ENCODE measurements around a stretch of chr1.

DNA sequence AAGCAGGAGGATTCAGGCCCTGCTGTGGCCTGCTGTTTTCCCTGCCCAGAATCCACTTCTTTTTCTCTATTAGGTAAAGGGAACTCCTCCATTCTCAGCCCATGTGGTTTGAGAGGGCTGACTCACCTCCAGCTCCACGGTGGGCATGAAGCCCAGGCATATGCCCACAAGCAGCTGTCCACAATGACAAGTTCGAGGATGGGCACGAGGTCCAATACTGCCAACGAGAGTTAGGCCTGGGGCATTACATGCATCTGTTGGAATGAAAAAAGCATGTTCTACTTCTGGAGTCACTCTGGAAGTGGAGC, 20.2 kb downstream of the TSPAN2 start:
- PRO-cap, 2 experiments = no peak in any of the 2 experiments

- PRO-cap, 2 experiments = no peak in any of the 2 experiments
These were observed 49.8 kb upstream of the TSPAN2 start for GRCh38 chr1:115139083-115139476.

DNA sequence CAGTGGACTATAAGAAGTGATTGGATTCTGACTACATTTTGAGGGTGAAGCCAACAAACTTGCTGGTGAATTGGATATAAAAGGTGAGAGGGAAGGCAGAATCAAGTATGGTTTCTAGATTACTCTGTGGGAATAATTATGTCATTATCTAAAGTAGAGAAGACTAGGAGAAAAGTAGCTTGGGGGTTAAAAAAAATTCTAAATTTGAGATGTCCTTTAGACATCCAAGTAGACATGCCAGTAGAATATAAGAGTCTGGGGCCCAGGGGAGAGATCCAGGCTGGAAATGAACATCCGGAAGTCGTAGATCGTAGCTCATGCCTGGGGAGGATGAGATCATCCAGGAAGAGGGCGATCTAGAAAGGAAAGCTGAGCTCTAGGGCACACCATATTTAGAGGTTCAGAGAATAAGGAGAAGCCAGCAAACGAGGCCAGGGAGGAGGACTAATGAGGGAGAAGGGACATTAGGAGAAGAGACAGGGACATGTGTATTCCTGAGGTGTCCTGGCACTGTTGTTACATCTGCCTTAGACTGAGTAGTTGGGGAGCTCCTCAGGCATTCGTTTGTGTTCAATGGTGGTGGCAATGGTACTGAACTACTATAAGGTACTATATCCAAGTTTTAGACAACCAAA, 12.2 kb downstream of the NGF start:
- PRO-cap, 2 experiments = no peak in any of the 2 experiments

- PRO-cap, 2 experiments = no peak in any of the 2 experiments
These were observed 95.8 kb upstream of the VANGL1 start for GRCh38 chr1:115545632-115546652.

GRCh38 chr1:115671195-115671920, 29.6 kb downstream of the VANGL1 start:
- PRO-cap, 2 experiments = no peak in any of the 2 experiments

- PRO-cap, 2 experiments = no peak in any of the 2 experiments
These were observed 57.2 kb downstream of the CASQ2 start for GRCh38 chr1:115711154-115711836.

- PRO-cap, 2 experiments = no peak in any of the 2 experiments
These were observed 14.2 kb upstream of the CASQ2 start for GRCh38 chr1:115782628-115783283.

DNA sequence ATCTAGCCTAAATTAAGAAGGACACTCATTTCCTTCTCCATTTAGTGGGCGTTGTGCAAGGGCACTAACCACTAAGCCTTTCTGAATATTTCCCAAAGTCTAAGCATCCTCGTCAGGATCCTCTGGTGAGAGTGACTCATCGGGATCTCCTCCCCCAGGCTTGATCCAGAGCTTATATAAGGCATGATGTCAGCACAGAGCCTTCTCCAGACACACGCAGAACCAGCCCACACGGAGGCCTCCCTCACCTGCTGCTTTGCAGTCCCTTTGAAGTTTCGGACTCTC, 11.7 kb downstream of the NHLH2 start:
- PRO-cap, 2 experiments = no peak in any of the 2 experiments

DNA sequence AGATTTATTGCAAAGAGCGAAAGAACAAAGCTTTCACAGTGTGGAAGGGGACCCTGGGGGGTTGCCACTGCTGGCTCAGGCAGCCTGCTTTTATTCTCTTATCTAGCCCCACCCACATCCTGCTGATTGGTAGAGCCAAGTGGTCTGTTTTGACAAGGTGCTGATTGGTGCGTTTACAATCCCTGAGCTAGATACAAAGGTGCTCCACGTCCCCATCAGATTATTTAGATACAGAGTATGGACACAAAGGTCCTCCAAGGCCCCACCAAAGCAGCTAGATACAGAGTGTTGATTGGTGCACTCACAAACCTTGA, 34.7 kb downstream of the MAB21L3 start:
- PRO-cap, 2 experiments = no peak in any of the 2 experiments

GRCh38 chr1:116164132-116164436, 52.9 kb downstream of the MAB21L3 start:
- PRO-cap, 2 experiments = no peak in any of the 2 experiments

GRCh38 chr1:116358990-116359765, 13.9 kb upstream of the ATP1A1 start:
- PRO-cap, 2 experiments = no peak in any of the 2 experiments

DNA sequence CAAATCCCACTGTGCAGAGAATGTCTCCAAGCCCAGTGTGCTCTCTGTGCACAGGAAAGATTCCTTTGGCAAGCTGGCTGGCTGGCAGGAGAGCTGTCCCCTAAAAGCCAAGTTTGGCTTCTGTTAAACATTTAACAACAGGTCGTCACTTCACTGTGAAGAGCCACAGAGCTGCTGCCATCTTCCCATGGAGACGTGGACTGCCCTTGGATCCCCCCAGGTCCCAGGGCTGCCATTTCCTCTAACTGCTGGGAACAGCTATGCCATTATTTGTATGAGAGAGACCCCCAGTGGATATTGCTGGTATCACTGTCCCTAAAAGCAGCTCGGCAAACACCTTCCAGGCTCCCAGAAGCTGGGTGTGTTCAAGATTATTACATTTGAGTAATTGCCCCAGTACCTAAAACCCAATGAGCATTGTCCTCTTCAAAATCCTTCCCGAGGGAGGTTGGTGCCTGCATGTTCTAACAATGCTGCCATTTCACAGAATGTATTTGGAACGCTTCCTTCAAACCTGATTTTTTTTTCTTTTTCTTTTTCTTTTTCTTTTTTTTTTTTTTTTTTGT, 71.8 kb downstream of the CD58 start:
- PRO-cap, 2 experiments = no peak in any of the 2 experiments

DNA sequence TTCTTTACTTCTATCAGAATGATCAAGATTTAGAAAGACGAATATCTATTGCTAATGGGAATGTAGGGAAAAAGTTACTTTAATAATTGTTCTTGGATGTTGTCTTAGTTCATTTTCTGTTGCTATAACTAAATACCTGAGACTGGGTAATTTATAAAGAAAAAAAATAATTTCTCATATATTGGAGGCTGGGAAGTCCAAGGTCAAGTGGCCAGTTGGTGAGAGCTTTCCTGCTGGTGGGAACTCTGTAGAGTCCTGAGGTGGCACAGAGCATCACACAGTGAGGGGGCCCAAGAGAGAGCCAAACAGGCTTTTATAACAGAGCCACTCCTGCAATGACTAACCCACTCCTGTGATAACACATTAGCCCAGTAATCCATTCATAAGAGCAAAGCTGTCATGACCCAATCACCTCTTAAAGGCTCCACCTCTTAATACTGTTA, 64.9 kb downstream of the CD58 start:
- PRO-cap, 2 experiments = no peak in any of the 2 experiments

DNA sequence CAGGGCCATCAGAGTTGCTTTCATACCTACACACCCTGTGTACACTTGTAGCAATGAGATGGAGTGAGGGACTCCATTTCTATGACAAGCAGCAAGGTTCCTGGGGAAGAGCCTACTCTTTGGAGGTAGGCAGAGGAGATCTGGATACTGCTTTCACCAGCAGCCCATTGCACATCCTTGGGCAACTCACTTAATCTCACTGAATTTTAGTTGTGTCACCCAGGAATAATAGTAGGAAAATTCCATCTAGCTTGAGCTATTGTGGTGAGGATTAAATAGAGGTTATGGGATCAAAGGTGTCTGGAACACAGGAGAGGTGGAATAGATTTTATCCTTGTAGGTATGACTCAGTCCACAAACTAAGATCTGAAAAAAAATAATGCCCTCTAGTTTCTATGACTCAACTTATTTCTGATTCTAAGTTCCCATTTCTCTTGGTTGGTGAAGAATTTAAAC, 62.1 kb downstream of the CD58 start:
- PRO-cap, 2 experiments = no peak in any of the 2 experiments

DNA sequence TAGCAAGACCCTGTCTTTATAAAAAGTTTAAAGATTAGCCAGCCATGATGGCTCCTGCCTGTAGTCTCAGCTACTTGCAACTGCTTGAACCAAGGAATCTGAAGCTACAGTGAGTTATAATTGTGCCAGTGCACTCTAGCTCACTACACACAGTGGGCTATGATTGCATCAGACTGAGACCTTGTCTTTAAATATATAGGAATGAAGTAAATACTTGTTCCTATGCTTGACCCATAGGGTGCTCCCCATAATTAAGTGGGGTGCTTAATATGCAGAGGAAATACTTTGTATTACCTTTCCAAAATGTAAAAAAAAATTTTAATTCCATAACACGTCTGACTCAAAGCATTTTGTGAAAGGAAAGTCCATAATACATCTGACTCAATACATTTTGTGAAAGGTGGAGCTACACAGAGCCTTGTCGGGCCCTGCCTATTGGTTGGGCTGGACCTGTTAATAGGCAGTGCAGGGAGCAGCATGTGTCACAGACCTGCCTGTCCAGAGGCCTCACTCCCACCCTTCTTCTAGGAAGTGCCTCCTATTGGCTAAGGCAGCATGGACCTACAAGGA, 33.7 kb downstream of the CD58 start:
- PRO-cap, 2 experiments = no peak in any of the 2 experiments

GRCh38 chr1:116643313-116643768, 24.2 kb downstream of the IGSF3 start:
- PRO-cap, 2 experiments = no peak in any of the 2 experiments

DNA sequence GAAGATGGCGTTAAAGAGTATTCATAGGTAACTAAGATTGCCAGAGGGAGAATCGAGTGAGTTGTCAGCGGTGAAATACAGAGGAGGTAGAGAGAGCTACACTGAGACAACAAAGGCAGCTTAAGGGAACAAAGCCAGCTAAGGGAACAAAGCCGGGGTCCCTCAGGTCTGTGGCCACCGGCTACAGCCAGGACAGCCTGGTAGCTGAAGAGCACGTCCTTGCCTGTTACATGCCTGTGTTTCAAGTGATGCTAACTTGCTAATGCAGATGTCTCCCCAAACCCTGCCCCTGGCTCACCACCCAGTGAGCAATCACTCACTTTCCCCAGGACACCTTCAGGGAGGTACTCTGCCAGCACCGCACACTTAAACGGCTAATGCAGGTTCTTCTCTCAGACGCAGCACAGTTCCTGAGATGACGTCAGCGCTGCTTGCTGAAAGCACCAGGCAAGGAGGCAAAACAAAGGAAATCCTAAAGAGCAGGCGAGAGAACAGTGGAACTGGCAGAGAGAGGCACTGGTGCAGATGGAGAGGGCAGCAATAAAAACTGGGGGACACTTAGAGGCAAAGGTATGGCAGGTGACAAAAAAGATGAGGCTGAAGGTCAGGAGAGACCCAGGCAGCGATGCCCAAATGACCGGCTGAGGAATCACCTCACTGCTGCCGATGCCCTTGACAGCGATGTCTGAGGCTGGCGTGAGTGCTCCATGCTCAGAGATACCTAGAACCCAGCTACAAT, 20.8 kb downstream of the IGSF3 start:
- PRO-cap, 2 experiments = no peak in any of the 2 experiments

GRCh38 chr1:116687651-116688074, 20.1 kb upstream of the IGSF3 start:
- PRO-cap, 2 experiments = no peak in any of the 2 experiments

DNA sequence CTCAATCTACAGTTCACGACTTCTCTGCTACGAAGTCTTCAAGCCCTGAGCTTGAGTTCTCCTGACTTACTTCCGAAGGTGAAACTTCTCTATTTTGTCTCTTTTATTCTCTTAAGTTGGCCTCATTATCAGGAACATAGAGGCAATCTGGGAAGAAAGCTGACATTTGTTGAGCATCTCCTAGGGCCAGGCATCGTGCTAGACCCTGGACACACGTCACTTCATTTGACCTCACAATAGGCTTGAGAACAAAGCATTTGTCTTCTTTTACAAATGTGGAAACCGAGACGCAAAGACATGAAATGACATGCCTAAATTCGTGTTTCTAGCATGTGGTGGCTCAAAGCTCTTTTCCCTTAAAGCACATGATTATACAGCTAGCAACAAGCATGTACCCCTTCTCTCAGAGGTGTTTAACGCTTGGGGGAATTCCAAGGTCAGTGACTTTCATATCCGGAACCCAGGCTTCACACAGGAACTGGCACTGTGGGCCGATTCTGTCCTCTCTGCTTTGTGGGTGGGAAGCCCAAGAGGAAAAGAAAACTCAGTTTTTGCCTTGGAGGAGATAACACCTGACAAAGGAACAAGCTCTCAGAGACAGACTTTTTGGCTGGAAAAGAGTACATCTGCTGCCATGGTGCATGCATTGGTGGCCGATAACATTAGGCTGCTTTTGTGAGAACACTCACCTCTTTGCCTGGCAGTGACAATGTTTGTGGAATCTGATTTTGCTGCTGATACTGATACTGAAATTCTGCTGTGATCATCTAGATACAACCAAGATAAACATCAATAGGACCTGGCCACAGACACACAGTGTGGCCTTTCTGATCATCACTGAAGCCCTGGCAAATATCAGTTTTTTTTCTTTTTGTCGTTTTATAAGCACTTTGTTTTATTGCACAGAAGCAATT, 15.4 kb upstream of the CD2 start:
- PRO-cap, 2 experiments = no peak in any of the 2 experiments

- PRO-cap, 2 experiments = no peak in any of the 2 experiments
These were observed 840 bp downstream of the TRIM45 start for GRCh38 chr1:117120583-117121235.